Left lobe of liver (tissue), 1 donor: ENCODE measurements around a stretch of chr10.

DNA sequence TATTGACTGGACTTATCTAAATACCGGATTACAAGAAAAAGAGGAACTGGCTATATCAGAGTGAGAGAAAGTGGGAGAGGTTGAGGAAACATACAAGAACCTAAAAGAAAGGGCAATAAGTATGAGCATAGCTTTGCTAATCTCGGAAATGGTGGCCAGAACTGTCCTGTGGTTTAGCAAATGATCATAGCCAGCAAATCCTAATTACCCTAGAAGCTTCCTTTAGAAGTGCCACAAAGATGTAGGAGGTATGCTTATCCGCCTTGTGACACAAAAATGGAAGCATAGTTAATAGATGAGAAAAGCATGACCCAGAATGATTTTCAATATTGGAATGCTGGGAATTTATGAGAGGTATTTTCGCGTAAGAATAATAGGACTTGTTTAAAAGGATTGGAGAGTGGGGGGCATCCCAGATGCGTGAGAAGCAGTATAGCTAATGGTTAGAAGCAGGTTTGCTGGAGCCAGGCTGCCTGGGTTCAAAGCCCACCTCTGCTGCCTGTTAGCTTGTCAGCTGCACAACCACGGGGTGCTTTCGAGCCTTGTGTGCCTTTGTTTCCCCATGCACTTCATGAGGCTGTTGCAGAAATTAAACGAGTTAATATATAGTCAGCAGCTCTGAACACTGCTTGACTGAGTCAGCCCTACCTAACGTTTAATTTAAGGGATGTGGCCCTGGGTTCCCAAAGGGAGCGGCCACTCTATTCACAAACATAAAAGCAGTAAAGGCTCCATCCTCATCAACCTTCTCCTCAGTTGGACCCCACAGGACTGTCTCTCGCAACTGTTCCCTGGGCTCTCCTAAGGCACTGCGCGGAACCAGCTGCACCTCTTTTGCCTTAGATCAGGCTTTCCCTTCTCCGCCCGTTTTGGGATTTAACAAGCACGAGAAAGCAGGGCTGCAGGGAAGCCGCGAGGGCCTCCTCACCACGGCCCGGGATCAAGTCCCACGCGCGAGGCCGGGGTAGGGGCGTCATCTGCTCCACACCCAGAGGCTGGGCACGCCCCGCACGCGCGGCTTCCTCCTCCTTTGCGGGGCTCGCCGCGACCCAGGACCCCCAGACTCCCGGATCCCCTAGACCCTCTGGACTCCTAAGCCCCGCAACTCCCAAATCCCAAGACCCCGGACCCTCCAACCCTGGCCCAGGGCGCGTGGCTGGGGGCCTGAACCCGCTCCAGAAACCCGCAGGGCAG, 847 bp upstream of the GTPBP4 start:
- PRO-cap: no peak

DNA sequence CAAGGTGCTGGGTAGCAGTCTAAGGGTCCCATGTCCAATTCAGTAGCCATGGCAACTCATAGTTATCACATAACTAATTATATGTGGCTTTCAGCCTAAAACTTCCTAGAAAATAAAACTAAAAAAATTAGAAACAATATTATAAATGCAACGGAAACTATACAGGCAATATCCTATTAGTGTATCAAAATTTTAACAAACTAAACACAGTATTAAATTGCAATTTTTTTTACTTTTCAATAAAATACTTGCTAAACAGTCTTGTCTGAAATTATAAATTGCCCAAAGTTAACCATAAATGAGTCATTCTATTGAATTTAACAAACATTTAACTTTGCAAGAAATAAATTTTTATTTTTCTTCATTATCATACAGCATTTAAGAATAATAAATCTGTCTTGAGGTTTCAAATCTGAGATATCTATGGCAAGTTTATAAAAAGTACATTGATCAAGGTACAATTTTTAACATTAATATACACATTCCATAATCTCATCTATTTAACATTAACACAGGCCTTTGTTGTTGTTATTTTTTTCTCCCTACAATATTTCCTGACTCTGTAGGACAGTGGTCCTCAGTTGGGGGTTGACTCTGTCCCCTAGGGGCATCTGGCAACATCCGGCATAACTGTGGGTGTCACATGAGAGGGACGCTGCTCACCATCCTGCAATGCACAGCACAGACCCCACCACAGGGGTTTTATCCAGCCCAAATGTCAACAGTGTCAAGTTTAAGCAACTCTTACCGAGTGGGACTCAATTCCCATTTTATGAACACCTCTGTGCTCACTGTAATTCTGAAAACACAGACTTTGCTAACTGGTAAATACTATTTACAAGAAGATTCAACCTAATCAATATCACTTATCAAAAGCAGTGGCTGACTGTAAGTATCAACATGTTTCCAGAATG, 9.0 kb downstream of the IDI1 start:
- PRO-cap: no peak

- PRO-cap: no peak
Observed at GRCh38 chr10:1044943-1045681, 3.8 kb downstream of the IDI1 start.

GRCh38 chr10:1048226-1048826, 593 bp downstream of the IDI1 start:
- PRO-cap: no peak

- PRO-cap: no peak
Observed at GRCh38 chr10:1293629-1294357, 237.6 kb downstream of the WDR37 start.

DNA sequence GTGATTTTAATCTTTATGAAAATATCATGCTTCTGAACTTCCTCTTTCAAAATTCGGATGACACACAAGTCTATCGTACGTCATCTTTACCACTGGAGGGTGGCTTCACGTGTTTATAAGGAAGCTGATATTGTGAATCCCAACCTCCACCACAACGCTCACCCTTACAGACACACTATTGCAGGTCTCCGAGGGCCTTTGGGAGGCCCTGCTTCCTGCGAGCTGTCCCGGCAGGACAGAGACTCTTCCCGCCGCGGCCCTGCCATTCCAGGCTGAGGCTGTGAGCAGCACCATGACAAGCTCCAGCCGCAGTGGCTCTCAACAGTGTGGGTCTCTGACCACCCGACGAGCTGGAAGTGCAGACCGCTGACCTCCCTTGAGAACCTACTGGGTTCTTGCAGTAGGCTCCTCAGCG, 303.3 kb downstream of the WDR37 start:
- PRO-cap: no peak

DNA sequence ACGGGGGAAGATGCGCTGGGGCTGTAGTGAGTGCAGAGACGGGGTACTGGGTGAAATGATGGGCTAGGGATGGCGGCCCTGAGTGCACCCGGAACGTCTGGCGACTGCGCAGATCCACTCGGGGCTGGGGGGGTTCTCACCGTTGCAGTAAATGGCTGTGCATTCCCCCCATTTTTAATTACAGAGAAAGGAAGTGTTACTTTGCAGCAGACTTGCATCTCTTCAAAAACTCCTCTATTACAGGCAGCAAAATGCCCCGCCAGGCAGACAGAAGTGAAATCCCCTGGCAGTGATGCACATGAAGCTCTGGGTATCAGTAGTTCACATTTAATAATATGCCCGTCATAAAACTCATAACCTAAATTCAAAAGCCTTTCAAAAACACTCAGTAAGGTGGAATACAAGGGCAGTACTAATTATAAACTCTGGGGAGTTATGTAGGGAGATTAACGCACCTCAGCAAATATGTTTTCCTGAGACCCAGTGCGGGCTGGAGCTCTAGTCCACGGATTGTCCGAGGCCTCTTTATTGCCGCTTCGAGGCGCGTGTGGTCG, 195.6 kb upstream of the ADARB2 start:
- PRO-cap: no peak

GRCh38 chr10:1939034-1939708, 201.8 kb upstream of the ADARB2 start:
- PRO-cap: unidirectional peak, plus-strand start at chr10:1939509

DNA sequence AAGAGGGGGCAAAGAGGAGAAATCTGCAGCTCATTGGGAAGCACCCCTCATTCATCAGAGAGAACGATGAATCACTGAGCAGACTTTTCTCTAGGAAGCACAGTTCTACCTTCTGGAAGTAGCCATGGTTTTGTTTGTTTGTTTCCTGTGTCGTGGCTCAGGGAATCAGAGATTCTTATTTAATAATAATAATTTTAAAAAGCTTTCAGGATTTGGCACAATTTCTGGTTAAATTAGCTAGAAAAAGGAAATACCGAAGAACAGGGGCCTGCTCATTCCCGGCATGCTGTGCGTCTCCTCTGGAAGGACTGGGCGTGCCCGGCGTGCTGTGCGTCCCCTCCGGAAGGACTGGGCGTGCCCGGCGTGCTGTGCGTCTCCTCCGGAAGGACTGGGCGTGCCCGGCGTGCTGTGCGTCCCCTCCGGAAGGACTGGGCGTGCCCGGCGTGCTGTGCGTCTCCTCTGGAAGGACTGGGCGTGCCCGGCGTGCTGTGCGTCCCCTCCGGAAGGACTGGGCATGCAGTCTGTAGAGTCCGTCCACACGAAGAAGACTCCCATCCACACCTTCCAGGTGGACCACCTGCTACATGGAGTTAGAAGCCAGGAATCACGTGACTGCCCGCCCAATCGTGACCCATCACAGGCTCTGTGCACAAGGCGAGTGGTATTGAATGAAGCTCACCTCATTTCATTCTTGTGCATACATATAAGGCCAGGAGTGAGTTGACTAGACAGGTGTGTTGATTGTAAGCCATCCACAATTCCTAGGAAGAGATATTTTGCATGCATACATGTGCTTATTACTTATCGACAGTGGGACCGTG, 577.7 kb upstream of the ADARB2 start:
- PRO-cap: no peak

GRCh38 chr10:3048500-3049107, 18.7 kb upstream of the PFKP start:
- PRO-cap: no peak

GRCh38 chr10:3090816-3091264, 23.5 kb downstream of the PFKP start:
- PRO-cap: no peak

- PRO-cap: no peak
Observed at GRCh38 chr10:3123432-3123957, 49.1 kb downstream of the PITRM1 start.

DNA sequence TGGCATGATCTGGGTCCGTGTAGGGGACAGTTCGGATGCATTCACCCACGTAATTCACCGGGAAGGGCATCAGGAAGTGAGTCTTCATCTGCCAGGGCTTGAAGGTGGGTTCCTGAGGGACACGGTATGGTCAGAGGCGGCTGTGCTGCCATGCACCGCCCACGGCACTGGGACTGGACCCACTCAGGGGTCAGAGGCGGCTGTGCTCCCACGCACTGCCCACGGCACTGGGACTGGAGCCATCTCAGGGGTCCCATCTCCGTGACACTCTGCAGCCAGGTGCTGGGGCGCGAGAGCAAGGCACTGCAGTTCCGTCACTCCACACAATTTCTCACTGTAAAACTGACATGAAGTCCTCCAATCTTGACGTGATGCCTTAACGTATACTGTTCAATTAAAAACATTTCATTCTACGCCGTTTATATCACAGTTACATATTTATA, 29.2 kb downstream of the PITRM1 start:
- PRO-cap: no peak

DNA sequence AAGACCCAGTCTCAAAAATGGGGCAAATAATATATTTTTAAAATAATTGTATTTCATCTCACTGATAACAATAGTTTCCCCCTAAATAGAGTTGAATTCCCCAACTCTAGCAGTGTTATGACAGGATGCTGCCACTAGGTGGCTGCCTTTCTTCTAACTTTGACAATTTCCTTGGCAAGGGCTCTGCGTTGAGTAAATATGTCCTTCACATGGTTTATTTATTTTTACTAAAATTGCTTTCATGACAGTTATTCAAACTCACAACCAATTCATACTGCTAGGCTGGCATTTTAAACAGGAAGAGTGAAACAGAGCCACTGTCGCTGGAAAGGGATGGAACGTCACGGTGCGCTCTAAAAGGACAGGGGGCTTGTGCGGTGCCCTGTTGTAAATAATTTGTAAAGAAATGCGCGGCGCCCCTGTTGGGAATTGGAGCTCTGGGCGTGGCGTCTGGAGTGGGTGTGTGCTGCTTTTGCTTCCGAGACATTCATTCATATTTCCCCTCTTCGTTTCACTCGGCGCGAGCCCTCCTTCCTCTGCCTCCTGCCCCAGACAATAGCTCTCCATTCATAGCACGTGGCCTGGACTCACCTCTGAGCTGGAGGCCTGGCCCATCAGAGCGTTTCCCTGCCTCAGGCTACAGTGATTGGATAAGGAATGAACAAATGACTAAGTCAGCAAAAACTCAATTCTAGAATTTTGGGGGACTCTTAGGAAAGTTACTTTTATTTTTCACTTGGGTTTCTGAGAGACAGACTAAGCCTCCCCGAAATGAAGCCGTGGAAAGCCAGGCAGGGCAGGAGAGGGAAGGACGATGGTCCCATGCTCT, 20.5 kb upstream of the PITRM1 start:
- PRO-cap: no peak

DNA sequence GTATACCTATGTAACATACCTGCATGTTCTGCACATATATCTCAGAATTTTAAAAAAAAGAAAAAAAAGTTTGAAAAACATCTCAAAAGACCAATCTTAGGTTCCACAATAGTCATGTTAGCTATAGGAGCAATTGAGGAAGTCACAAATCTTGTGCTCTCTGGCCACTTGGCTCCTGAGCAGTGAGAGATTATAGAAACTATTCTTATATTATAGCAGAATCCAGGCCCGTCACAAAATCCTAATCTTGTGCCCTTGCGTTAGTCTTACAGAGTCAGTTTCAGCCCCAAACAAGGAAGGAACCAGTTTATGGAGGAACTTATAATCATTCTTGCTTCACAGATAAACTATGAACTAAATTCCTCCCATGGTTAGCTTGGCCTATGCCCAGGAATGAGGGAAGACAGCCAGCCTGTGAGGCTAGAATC, 199.6 kb upstream of the PITRM1 start:
- PRO-cap: no peak

DNA sequence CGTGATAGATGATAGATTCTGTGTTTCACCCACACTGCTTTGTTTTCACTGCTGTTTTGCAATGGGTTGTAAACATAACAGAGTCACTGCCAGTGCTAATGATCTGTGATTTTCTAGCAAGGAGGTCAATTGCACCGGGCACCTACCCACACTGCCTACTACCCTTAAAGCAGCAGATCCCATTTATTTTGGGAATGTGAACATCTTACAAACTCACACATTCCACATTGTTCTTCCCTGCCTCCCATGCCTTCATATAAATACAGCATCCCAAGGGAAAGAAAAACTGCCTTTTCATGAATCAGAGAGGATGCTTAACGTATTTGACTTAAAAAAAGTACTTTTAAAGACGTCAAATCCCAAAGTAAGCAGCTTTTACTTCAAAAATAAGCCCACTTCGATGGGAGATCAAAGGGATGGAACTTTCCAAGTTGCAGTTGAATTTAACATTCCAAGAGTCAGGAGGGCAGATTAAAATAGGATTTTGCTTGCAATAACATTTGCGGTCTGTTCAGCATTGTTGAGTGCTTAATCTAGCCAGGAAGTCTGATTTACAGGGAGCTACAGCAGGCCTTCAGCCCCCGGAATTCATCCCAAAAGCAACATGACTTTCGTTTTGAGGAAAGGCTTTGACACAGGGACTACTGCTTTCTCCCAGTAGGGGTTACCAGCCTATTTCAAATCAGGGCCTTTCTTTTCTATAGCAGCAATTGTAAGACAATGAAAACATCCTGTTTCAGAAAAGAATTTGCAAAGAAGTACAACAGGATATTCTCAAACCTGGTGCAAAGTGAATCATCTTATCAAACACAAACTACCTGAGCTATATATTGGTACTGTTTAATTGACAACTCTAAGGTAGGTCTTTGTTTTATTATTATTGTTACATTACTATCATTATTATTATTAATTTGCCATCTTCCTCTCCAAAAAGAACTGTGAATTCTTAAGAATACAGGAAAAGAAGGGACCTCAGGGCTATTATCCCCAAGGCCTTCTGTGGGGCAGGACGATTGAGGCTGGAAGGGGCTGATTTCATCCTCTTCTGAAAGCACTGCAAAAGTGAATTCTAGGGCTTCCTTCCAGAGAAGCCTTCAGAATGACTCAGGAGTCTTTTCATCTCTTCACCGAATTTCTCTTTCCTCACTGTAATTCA, 279.6 kb upstream of the PITRM1 start:
- PRO-cap: no peak

- PRO-cap: no peak
Observed at GRCh38 chr10:3455325-3455827, 282.8 kb upstream of the PITRM1 start.

- PRO-cap: no peak
Observed at GRCh38 chr10:3485269-3485801, 299.7 kb downstream of the KLF6 start.

DNA sequence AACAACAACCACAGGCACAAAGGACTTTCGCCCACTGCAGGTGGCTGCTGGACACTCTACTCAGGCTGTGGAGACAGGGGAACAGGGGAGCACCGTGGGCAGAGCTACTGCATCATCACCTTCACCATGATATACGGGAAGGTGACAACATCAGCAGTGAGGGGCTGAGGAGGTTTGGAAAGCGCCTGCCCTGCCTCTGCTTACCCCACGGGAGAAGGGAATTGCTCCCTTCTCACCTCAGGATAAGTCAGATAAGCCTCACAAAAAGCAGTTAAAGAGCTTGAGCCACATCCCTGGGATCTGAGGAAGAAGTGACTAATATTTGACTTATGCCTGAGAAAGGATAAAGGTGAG, 217.6 kb downstream of the KLF6 start:
- PRO-cap: unidirectional peak, plus-strand start at position 75 of the sequence

DNA sequence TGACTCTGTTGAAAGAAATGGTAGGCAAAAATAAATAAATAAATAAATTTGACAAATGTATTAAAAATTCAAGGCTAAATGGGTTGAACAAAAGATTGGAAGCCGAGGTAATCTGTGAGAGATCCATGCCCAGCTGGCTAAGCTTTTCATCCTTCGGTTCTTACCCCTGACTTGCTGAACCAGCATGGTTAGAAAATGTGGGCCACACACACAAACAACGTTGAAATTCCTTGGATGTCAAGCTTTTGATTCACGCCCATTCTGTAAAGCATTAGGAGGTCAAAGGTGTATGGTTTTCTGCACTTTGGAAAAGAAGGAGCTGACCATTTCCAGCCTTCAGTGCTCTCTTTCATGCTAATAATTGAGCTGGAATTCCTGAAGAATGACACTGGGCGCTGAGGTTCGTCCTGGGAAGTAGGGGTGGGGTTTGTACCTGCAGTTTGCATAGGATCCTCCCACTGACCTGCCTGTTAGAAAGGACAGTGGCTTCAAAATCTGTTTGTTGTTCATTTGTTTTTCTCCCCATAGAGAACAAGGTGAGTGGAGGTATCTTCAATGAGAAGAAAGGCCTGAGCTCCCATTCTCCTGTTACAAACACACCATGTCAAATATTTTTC, 23.1 kb downstream of the KLF6 start:
- PRO-cap: no peak